ENCODE results near the gene DNAJB2.

DNA sequence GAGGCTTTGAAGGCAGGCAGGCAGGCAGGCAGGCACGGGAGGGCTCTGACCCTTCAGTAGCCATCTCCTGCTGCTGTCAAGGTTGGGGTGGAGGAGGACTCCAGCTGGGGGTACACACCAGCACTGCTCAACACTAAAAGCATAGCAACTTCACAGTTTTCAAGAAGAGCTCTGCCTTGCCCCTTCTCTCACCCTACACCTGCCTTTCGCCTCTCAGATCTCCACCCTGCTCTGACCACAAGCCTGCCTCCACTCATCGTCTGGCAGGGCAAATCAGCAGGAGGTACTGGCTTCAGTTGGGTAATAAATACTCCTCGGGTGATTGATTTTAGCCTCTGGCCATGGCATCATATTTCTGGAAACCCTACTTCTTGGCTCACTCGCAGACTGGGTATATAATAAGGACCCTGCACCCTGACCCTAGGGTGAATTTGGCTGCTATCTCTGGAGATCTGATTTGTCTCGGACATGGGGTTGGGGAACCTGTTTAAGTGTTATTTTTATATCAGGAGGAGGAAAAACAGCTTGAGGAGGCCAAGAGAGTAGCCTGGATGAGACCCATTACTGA, 24.9 kb upstream of the WNT6 start:
- RRBS, result no CpG with 5 or more reads among the region's 6 CpGs

DNA sequence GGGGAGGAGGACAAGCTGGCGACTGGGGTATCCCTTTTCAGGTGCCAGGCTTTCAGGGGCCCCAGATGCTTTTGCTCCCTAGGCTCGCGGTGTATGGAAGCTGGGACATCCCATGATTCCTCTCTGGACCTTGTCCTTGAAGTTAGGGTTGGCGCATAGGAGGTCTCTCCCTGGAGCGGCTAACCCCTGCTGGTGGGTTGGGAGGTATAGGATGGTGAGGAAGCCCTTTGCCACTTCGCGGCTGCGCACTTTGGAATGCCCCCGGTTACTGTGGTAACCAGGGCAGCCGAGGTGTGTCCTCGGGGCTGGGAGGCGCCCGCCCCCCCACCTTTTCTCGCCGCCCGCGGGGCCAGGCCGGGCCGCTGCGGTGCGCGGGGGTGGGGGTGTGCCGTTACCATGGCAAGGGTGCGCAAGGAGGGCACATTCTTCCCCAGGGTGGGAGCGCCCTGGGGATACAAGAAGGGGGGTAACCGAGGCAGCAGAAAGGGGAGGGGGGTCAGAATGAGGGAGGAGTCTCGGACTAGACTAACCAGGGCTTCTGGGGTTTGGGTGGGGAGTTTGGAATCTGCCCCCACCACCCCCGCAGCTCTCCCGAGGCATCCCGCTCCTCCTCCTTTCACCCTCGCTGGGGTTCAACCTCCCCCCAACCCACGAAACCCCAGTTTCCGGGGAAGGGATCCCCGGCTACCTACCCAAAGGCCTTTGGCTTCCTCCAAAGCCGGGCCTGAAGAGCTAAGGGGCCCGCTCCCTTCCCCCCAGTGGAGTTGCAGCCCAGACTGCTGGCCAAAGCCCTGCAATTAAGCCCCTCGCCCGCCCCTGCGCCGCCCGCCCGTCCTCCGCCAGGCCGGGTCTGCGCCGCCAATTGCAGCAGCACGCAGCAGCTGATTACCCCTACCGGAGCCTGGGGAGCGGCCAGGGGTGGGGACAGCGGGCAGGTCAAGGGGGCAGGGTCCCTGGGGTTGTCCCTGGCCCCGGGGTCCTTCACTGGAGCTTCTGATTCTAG, 16.5 kb downstream of the WNT10A start:
- RRBS, result 36% methylated on average over 17 of the region's 51 CpGs

DNA sequence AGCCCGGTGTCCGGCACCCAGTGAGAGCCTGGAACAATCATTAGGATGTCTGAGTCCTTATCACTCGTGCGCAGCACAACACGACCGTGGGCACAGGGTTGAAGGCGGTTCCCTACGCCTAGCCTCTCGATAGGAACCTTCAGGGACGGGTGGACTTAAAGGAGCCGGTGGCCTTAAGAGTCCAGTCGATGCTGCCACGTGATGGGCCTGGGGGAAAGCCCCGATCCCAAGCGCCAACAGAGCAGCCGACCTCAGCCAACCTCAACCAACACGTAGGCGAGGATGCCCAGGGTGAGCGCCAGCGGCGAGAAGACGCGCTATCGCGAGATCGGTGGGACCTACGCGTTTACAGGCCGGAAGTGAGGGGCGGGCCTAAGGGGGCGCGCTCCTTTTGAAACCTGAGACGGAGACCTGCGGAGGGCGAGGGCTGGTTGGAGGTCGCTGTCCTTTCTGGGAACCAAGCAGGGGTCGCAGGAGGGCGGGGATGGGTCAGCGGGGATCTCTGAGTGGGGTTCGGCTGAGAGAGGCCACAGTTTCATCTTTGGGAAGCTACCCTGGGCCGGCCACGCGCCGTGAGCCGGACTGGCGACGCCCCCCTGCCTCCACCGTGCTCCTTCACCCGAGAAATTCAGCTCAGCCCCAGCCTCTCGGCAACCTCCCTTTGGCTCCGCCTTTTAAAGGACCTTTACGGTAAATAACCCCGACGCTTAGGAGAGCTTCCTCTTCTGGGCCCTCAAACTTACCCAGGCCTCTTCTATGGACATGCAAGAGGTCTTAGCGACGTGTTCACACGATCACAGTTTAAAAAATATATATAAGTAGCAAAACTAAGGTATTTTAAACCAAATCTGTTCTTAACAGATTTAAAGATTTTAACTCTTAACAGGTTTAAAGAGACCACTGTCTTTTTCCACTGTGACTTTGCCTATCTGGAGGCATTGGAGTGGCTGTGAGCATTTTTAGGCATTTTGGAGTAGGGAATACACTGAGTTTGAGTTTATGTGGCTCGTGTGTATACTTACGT, 28.4 kb downstream of the WNT10A start:
- RRBS, result no CpG with 5 or more reads among the region's 59 CpGs

DNA sequence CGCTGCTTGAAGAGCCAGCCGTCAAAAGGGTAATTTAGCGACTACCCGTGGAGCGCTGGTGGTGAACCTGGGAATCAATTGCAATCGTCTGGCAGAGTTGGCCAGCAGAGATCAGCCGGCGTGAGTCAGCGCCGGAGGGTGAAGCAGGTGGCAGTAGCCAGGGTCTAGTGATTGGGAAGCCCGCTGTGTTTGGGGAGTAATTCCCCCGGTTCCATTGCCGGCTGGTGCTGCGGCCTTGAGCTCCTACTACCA, 1.4 kb downstream of the FEV start:
- RRBS, result 88% methylated on average over 3 of the region's 14 CpGs

DNA sequence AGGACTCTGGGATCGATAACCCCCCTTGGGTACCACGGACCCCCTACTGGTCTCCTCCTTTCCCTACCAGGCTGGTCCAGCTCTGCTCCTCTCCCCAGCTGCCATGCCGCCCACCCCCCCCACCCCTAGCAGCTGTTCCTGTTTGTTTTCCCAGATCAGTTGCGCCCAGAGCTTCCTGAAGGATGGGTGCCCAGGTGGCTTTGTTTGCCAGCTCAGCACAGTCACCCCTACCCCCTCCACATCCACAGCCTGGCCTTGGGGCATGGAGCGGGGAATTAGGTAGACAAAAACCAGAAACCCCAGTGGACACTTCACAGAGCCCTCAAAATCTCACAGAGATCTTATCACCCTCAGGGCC, 3.7 kb upstream of the CRYBA2 start:
- RRBS, result no CpG with 5 or more reads among the region's 5 CpGs

DNA sequence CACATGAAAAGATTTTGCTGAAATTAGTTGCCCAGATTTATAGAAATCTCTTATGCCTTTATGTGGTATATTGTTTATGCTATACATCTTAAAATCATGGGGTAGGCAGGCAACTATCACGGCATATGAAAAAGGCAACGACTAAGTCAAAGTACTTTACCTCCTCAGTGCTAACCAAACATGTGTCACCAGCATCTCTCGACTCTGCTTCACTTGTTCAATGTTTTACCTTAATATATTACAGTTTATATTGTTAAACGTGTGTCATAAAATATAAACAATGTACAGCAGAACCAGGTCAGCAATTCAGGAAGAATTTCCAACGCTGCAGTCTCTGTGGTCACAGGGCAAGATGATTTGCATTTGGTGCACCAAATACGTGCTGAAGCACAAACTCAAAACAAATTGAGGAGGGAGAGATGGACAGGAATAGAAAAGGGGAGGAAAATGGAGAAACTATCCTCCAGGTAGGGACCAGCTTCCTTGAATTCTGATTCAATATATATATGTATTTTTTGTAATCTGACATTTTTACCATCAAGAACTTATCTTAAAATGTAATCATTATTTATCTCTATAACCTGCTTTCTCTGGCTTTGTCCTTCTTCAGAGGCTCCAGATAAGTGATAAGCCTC, 47.6 kb downstream of the NHEJ1 start:
- RRBS, result no CpG with 5 or more reads among the region's 6 CpGs

DNA sequence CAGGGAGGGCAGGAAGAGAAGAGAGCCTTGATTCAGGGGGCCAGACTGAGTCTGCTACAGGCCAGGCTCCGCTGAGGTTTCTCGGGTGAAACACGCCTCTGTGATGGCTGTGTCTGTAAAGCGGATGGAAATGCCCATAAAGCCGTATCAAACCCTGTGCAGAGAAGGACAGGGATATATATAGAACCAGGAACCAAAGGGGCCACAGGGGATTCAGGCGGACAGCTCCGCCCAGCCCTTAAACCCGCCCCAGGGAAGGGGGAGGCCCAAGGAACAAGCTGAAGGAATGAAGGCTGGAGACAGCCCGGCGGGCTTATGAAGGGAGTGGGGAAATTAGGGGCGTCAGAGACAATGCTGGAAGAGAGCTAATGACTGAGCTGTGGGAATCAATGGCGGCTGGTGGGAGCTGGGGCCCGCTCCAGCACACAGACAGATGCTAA, 42.1 kb downstream of the NHEJ1 start:
- RRBS, result no CpG with 5 or more reads among the region's 13 CpGs

- RRBS, result no CpG with 5 or more reads among the region's 10 CpGs
Measured at GRCh38 chr2:219125024-219126023, 35.3 kb downstream of the NHEJ1 start.

- RRBS, result 97% methylated on average over 4 of the region's 22 CpGs
Measured at GRCh38 chr2:219216070-219216899, 2.5 kb downstream of the ABCB6 start.

- RRBS, result 98% methylated on average over 4 of the region's 12 CpGs
Measured at GRCh38 chr2:219222125-219222455, 3.3 kb upstream of the ABCB6 start.

GRCh38 chr2:219249064-219250141, 3.6 kb upstream of the TUBA4B start:
- RRBS, result no CpG with 5 or more reads among the region's 7 CpGs

DNA sequence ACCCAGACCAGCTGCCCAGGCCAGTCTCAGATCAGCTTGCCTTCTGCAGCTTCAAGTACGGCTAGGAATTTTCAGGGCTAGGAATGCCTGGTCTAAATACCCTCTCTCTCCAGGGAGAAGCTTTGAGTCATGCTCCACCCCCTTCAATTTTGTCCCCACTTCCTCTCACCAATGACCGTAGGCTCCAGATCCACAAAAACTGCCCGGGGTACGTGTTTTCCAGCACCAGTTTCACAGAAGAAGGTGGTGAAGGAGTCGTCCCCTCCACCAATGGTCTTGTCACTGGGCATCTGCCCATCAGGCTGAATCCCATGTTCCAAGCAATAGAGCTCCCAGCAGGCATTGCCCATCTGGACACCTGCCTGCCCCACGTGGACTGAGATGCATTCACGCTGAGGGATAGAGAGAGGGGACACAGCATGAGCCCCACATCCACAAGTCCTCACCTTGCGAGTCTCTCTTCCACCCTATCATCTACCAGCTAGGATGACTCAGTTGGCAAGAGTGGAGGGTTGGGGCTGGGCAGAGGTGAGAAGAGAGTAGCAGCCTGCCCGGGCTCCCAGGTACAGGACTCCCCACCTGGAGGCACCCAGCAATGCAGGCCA, 1.1 kb upstream of the TUBA4B start:
- RRBS, result no CpG with 5 or more reads among the region's 9 CpGs

DNA sequence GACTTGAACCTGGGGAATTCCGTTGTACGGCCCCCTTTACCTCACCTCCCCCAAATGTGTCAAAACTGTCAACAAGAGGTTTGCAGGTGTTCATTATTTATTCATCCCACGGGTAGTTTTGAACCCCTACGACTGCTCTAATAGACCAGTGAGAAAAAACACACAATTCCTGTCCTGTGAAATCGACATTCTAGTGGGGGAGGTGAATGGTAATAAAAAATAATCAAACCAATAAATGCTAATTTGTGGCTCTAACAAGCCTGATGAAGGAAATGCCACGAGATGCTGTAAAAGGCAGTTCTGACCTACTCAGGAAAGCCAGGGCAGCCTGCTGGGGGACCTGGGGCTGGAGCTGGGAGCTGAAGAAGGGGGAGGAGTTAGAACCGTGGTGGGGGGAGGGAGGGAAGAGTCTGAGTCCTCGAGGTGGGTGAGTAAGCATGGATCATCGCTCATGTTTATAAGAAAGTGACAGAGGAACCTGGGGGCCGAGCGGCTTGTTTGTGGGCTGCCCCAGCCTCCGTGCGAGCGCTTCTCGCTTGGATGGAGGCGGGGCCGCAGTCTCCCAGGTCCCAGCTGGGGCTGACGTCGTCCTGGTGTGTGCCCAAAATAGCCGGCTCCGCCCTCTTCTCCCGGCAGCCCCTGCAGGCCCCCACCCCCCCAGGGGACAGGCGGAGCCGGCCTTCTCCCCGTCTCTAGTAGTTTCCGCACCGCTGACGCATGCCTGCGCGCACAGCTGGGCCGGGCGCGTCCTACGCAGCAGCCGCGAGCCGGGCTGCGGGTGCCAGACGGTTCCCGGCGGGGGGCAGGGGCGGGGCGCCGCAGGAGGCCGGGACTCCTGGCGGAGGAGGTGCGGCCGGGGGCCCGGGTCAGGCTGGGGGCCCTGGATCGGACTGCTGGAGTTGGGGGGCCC, at the start of gene DNAJB2:
DNAJB2 (plus strand) TSS at position 695 of the 910 bp plus-strand sequence.
- RRBS, result 2% methylated on average over 12 of the region's 50 CpGs

DNA sequence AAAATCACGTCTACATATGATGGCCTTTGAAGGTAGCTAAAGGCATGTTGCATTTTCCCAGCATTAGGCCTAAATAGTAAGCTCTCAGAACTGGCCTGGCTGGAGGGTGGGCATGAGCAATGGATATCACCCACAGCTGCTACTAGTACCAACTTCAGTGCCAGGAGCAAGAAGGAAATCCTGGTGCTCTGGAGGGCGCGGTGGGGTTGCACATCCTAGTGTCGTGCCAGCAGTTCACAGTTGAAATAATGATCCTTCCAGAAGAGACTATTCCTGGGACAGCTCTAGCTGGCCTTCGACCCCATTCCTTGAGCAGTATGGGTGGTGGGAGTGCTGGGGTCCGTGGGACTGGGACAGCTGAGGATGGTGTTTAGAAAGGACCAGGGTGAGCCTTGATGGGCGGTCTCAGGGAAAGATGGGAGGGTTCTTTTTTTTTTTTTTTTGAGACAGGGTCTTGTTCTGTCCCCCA, 4.9 kb downstream of the DES start:
- RRBS, result no CpG with 5 or more reads among the region's 7 CpGs

DNA sequence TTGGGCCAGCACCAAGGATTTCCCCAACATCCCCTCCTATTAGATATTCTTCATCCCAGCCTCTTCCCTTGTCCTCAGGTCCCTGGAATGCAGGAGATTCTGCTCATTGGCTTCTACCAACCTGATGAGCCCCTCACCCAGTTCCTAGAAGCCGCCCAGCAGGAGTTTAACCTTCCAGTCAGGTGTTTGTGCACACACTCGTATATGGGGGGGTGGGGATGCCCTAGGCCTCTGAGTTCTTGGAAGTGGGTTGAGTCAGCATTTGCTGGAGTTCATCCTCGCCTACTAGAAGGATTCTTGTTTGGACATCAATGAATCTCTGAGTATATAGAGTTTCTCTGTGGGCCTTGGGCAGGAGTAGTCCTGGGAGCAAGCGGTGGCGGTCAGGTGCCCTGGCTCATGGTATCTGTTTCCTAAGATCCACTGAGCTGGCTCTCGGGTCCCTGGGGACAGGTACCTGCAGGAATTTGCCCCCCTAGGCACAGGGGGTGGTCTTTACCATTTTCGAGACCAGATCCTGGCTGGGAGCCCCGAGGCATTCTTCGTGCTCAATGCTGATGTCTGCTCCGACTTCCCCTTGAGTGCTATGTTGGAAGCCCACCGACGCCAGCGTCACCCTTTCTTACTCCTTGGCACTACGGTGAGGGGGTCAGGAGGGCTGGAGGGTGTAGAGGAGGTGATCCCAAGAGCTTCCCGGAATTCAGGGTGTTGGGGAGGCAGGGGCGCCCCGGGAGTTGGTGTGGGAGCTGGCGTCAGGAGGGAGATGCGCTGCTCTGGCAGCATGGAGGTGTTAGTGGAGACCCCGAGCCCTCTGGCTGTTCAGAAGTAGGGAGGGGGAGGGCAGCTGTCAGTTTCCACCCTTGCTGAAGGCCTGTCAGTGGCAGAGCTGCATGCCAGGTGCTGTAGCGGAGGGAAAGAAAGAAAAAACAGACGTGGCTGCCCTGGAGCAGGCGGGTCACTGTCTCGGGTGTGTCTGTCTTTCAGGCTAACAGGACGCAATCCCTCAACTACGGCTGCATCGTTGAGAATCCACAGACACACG, 3.0 kb downstream of the GMPPA start:
- RRBS, result no CpG with 5 or more reads among the region's 28 CpGs

DNA sequence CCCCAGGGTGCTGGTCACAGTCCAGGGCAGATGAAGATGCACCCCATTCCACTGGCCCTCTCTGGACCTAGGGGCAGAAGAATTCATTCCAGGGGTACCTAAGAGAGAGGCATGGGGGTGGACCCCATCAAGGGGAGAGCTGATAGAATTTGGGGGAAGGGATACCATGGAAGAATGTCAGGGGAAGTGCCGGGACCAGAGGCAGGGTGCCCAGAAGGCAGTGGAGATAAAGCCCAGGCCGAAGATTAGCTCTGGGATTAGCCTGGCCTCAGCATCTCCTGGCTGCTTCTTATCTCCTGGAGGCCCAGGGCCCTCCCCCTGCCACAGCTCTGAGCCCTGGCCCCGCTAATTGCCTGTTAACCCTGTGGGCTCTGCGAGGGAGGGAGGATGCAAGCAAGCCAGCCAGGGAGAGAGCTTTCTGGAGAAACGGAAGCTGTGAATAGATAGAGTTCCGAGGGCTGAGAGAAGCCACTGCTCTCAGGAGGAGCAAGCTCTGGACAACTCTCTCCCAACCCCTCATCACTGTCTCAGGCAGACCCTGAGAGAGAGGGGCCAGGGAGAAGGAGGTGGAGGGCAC, 11.5 kb downstream of the ASIC4 start:
- RRBS, result no CpG with 5 or more reads among the region's 6 CpGs

DNA sequence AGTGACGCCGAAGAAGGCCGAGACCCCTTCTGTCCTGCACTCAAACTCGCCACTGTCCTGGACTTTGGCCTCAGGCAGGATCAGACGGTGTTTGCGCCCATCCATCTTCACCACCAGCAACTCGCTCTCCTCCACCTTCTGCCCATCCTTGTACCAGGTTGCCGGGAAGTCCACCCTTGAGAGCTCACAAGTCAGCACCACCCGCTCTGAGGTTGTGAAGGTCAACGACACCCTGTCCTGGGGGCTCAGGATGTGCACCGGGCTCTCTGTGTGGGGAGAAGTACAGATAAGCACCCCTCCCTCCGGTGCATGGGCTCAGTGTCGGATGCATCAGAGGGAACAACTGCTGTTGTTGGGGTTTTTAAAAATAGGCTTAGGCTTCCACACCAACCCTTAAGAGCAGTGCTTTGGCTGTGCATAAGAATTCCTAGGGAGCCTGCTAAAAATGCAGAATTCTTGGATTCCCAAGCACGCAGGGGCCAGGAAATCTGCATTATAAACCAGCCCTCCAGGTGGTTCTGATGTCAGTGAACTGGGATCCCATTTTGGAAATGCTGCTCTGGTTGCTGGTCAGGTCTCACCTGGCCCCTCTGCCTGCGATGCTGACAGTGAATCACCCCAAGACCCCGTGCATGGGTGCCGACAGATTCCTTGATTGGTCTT, 6.0 kb downstream of the OBSL1 start:
- RRBS, result 97% methylated on average over 3 of the region's 17 CpGs

DNA sequence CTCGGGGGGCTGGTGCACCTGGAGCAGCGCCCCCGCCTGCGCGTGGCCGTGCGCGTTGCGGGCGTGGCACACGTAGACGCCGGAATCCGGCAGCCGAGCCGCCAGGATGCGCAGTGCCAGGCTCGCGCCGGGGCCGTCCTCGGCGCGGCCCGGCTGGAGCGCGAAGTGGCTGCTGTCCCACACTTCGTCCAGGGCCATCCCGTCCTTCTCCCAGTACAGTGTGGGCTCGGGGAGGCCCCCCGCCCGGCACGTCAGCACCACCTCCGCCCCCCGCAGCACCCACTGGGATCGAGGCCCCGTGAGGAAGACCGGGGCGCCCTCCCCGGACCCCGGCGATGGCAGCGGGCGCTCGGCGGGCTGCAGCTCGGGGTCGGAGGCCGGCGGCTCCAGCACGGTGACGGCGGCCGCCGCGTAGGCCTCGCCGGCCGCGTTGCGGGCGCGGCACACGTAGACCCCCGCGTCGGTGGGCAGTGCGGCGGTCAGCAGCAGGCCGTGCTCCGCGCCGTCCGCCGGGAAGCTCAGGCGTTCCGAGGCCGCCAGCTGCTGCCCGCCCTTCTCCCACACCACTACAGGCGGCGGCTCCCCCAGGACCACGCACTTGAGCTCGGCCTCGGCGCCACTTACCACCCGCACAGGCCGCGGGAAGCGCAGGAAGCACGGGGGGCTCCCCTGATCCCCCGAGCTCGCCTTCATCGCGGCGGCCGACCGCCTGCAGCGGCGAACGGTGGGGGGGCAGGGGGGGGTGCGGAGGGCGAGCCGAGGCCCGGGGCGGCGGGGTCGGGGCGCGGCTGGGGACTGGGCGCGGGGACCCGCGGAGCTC, 589 bp downstream of the OBSL1 start:
- RRBS, result 1% methylated on average over 69 of the region's 113 CpGs

GRCh38 chr2:219609141-219610142, 11.8 kb downstream of the STK11IP start:
- RRBS, result 94% methylated on average over 1 of the region's 15 CpGs

GRCh38 chr2:219644816-219645619, 17.6 kb downstream of the SLC4A3 start:
- RRBS, result 95% methylated on average over 9 of the region's 18 CpGs